SJCRH30 (cell line): Measurements from ENCODE around the gene FASN.

DNA sequence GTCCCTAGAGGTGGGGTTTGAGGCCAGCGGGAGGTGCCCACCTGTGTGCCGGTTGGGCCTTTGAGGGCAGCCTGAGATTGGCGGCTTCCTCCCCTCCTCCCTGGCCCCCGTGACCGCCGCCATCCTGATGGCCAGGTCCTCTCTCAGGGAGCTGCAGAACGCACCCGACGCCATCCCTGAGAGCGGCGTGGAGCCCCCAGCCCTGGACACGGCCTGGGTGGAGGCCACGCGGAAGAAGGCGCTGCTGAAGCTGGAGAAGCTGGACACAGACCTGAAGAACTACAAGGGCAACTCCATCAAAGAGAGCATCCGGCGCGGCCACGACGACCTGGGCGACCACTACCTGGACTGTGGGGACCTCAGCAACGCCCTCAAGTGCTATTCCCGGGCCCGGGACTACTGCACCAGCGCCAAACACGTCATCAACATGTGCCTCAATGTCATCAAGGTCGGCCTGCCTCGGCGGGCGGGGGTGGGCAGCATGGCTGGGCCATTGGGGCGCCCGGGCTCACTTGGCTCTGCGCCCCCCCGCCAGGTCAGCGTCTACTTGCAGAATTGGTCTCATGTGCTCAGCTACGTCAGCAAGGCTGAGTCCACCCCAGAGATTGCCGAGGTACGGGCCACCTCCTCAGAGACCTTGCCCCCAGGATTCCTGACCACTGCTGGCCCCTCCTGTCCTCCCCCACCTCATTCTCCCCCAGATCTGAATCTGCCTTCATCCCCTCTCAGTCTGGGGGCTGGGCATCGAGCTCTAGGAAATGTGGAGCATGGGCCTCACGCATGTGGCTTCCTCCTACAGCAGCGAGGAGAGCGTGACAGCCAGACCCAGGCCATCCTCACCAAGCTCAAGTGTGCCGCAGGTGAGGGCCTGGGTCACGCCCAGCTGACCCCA, 2.9 kb downstream of the GPS1 start:
- RAMPAGE, long total RNA, result no peak

DNA sequence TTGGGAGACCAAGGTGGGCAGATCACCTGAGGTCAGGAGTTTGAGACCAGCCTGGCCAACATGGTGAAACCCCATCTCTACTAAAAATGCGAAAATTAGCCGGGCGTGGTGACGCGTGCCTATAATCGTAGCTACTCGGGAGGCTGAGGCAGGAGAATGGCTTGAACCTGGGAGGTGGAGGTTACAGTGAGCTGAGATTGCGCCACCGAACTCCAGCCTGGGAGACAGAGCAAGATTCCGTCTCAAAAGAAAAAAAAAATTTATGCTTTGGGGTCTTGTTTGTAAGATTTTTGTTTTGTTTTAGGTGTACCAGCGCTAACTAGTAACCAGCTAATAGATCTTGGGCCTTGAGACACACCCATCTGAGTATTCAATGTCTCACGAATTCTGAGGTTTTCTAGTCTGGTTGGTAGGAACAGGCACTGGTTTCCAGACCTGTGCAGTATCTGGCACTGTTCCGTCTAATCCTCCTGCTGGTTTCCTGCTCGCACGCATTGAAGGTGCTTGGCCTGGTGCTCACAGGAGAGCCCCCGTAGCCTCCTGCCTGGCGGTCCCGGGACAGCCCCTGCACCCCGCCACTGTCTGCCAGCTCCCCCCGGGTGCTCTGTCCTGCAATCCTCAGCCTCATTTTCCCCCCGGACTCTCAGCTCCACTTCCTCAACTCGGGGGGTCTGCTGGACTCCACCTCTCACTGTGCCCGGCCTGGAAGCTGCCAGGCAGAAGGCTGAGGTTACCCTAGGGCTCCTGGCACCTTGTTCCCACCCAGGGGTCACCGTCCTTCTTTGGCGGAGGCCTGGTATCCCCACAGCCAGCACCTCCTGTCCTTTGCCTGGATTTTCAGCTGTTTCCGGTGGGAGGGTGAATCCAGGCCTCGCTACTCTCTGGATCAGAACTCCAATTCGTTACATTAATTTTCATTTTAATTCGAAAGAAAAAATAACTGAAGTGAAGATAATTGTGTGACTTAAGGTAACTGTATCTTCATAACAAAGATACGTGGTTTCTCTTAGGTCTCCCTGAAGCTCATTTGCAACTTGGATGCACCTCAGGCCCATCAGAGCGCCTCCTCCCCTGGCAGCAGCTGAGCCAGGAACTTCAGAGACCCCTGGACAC, 10.7 kb upstream of the DUS1L start:
- RAMPAGE, long total RNA, result no peak

GRCh38 chr17:82088722-82089437, 9.2 kb downstream of the FASN start:
- RAMPAGE, long total RNA, result no peak

DNA sequence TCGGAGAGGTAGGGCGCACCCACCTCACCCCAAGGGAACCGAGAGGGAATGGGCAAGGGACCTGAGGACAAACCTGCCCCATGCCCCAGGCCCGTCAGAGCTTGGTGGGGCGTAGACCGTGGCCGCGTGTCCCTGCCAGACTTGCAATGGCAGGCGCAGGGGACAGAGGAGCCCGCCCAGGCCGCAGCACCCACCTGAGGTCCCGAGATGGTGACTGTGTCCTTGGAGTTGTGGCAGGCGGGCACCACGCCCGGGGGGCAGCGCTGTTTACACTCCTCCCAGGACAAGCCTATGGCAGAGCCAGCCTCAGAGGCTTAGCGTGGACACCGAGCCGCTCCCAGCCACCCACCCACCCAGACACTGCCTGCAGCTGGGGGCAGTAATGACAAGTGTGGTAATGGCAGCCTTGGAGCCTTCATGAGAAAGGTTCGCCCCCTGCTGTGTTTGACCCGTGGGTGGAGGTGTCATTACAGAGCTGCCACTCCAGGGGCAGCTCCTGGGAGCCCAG, 8.5 kb downstream of the FASN start:
- RAMPAGE, long total RNA, result no peak

DNA sequence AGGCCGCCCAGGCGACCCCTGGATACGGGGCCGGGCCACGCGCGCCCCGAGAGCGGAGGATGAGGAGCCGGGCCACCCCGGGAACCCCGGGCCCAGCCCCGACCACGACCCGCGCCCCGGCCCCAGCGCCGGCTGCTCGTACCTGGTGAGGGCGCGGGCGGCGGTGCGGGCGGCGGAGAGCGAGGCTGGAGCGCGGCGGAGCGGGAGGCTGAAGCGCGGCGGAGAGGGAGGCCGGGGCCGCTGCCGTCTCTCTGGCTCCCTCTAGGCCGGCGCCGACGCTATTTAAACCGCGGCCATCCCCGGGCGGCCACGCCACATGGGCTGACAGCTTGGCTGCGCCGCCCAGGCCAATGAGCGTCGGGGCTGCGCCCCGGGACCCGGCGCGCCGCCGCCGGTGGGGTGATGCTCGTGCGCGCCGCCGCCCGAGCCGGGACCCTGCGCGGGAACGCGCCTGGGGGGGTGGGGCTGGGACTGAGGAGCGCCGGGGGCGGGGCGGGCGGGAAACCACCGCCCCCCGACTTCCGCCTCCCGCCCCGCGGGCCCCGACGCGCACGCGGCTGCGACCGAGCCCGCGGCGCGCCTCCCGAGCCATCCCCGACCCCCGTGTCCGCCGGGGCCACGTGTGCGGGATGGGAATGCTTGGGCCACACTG, at the start of gene FASN:
Gene FASN (minus strand): TSS at position 258 of the 652 bp plus-strand sequence.
- RAMPAGE, long total RNA, result no peak

DNA sequence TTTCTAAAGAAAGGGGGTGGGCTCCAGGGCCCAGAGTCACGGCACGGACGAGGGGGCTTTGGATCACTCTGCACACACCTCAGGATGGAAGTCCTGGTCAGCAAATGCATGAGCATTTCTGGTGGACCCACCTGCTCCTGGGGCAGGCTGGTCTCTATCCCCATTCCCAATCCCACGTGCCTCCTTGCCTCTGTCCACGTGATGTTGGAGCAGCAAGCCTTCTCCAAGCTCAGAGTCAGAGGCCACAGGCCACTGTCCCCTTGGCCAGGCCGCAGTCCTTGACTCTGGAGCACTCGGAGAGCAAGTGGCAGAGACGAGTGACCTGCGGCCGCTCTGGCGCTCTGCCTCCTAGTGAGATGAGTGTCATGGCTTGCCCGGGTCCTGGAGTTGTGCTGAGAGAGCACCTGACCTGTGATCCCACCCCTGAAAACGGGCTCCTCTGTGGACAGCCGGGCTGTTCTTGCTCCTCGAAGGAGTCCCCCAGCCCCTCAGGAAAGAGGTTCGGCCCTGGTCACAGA, 9.9 kb upstream of the FASN start:
- RAMPAGE, long total RNA, result no peak

DNA sequence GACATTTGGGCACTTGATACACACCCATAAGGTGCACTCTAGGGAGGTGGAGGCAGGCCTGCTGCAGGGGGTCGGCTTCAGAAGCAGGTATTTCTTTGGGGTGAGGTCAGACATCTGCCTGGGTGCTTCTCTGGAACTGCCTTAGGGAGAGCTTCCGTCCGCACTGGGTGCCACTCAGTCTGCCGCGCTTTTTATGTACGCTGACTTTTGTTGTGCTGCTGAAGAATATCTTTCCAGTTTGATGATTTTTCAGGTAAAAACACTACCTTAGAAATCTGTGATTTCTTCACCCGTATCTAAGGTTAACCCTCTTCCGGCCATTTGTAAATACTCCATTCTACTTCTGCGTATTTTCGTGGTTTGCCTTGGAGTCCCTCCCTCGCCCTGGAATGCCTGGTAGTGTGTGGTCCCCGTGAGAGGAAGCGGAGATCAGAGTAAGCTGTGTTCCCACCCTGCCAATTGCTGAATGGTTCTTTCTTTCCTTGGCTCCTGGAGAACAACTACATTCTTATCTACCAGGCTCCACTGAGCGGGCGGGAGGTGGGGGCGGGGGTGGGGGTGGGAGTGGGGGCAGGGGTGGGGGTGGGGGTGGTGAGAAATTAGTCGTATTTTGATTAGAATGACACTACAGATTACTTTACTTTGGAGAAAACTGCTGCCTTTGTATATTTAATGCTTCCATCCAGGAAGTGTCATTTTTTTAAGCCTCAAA, 20.7 kb upstream of the FASN start:
- RAMPAGE, long total RNA, result no peak

DNA sequence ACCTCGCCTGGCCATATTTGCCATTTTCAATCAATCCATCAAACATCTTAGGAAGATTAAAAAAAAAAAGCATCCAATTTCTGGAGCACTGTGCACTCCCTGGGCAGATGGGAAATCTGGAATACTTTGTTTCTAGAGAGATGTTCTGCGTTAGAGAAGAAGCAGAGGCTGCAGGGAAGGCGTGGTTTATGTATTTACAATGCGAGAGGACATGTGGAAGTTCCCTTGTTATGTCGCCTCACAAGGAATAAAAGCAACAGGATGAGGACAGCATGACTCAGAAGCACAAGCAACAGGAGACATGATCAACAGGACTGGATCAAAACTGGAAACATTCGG, 52.7 kb downstream of the CCDC57 start:
- RAMPAGE, long total RNA, result no peak

GRCh38 chr17:82216276-82217116, 3.9 kb upstream of the CCDC57 start:
- RAMPAGE, long total RNA, result no peak

- RAMPAGE, long total RNA, result no peak
Observed at GRCh38 chr17:82237280-82237985, 8.6 kb downstream of the SLC16A3 start.

GRCh38 chr17:82246347-82247493, 17.9 kb downstream of the SLC16A3 start:
- RAMPAGE, long total RNA, result no peak

DNA sequence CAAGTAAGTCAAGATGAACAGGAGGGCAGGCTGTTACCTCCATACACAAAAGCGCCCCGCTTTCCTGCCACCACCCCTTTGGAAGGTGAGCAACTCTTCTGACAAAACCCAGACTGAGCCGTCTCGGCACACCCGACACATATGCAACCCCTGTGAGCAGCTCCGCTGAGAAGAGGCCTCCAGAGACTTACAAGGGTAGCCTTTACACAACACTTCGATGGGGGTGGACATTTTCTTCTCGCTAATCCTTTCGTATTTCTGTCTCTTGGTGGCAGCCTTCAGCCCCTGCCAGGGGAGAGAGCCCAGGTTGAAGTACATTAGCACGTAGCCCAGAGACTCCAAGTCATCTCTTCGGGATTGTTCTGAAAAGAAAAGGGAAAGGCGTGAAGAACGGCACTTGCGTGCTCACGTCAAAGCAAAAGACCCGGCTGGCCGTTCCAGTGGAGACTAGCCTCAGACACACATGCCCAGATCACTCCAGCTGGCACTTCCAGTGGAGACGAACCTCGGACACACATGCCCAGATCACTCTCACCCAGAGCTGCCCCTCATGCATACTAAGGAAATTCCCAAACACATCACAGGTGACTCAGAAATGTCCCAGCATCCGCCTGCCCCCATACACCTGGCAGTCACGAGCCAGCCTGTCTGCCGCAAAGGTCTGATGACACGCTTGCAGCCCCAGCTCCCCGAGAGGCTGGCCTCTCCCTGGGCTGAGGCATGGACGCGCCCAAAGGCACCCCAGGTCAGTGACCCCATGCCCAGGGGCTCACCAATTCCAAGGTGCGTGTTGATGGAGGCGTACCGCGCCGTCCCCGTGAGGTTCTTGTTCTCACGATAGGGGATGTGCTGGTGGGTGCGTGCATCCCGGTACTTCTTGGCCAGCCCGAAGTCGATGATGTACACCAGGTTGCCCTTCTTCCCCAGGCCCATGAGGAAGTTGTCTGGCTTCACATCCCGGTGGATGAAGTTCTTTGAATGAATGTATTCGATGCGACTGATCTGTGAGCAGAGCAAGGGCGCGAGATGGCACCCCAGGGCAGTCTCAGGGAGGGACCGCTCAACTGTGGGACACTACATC, 20.9 kb downstream of the CSNK1D start:
- RAMPAGE, long total RNA, result no peak

GRCh38 chr17:82260361-82261517, 12.8 kb downstream of the CSNK1D start:
- RAMPAGE, long total RNA, result no peak

- RAMPAGE, long total RNA, result no peak
Observed at GRCh38 chr17:82292074-82293477, 19.1 kb upstream of the CSNK1D start.

DNA sequence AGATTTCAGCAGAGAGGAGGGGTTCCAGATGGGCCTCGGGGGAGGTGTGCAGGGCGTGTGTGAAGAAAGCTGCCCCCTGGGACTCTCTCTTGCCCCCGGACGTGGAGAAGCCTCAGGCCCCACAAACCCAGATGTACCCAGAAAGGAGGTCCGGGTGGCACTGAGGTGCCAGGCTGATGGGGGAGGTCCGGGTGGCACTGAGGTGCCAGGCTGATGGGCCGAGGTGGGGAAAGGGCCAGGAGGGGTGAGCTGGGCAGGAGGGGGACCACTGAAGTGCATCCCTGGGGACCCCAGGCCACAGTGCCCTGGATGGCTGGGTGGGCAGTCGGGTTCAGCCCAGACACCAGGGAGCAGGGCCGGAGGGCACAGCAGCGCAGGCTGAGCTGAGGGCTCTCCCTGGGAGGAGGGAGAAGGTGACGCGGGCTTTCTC, 16.3 kb downstream of the CD7 start:
- RAMPAGE, long total RNA, result no peak

DNA sequence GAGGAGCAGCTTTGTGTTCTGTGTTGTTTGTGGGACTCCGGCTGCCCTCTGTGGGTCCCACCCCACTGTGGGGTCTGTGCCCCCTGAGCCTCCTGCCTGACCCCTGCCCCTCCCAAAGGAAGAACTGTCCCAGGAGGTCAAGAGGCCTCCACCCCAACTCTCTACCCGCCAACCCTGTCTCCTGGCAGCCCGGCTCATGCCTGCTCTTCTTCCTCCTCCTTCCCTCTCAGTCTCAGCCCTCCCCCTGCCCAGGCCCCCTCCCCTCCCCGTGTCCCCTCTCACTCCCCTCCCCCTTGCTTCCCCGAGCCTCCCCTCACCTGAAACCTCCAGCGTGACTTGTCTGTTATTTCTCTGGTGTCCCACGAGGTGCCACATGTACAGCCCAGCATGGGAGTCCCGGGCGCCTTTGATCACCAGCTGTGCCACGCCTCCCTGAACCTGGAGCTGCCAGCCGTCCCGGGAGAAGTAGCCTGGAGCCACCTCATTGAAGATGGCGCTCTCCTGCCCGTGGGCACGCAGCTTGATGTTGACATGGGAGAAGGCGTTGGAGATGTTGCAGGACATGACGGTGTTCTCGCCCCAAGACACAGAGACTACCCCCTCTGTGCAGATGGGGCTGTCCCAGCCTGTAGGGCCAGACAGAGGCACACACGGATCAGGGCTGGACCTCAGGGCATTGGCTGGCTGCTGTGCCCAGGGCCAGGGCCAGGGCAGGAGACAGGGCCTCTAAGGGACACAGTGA, 7.0 kb upstream of the CD7 start:
- RAMPAGE, long total RNA, result no peak

DNA sequence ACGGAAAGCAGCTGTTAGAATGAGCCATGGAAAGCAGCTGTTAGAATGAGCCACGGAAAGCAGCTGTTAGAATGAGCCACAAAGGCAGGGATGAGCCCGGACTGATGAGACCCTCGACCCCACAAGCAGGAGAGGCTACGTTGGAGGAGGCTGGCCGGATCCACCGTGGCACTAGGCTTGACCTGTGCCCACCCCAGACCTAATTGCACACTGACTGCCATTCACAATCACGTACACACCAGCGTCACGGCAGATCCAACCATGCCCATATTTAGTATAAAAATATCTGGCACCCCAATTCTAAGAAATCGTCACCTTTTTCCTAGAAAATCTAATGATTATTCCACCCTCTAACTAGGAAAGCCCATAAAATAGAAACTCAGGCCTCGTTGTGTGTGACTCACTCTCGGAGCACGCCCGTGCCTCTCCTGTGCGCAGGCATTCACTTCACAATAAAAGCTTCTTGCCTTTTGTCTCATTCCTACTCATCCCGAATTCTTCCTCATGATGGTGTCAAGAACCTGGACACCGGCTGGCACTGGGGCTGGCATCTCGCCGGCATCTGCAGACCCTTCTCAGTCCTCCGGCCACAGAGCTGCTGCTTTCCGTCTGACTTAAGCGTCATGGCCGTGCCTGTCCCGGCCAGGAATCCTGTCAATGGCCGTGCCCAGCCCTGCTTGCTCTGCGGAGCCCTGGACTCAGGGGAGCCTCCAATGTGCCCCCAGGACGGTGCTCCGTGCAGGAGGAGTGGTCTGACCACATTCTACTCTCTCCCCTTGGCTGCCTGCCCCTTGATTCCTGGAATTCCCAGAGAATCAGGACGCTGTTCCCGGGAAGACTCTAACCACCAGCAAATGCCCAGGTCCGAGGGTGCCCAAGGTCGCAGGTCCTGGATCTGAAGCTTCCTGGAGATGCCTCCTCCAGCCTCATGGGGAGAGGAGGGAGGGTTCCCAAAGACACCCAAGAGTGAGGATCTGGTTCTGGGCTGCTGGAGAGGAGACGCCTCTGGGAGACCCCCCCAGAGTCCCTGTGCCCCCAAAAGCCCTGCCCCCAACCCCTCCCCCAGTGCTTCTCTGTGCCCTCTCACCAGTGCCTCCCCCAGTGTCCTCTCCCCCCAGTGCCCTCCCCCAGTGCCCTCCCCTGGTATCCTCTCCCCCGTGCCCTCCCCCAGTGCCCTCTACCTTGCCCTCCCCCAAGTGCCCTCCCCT, 5.7 kb upstream of the SECTM1 start:
- RAMPAGE, long total RNA, result no peak

- RAMPAGE, long total RNA, result no peak
Observed at GRCh38 chr17:82355989-82356554, 3.0 kb upstream of the TEX19 start.

- RAMPAGE, long total RNA, result no peak
Observed at GRCh38 chr17:82424523-82425505, 6.4 kb upstream of the OGFOD3 start.

- RAMPAGE, long total RNA, result no peak
Observed at GRCh38 chr17:82444787-82445668, 5.5 kb downstream of the CYBC1 start.